ENCODE measurements around the genes ADORA3, DDX20 and MAGI3.

DNA sequence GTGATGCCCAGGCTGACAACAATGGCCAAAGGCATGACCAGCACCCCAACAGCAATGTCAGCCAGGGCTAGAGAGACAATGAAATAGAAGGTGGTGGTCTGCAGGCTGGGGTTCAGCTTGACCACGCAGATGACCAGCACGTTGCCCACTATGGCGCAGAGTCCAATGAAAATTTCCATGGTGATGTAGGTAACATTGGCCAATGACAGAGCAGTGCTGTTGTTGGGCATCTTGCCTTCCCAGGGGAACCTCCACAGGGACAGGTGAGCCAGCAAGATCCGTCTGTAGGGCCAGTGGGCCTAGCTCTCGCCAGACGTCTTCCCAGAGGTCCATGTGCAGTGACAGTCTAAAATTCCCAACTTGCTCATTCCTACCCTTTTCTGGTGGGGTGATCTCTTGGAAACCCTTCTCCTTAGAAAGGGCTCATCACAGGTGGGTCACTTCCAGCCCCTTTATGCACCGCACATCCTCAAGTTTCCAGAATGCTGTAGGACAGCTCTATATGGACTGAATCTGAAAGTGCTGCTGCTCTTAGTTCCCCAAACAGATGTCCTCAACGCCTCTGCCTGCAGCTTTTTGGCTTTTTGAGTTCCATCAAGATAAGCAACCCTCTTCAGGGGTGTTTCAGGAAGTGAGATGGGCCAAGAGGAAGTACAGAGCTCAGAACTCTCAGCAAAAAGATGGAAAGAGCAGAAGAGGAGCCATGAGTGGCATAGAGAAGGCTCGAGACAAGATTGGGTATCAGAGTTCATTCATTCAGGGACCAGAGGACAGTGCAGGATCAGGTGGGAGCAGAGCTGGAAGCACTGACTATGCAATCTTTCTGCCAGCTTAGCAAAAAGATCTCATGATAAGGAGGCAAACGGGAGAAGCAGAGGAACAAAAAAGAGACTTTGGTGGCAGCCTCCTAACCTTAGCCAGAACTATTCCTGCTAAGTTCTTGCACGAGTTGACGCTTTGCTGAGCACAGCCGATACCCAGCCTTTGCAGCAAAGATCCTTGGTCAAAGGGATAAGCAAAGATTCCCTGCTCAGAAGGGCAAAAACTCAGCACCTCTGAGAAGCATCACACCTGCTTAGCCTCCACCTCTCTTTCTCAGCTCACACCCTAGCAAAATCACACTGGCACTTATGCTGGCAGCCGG is at the start of gene ADORA3:
ADORA3 (minus strand) TSS at position 509 of the 1,144 bp plus-strand sequence.
- PRO-cap: bidirectional peak, plus-strand start at position 672 of the sequence, minus-strand start at position 549 of the sequence

DNA sequence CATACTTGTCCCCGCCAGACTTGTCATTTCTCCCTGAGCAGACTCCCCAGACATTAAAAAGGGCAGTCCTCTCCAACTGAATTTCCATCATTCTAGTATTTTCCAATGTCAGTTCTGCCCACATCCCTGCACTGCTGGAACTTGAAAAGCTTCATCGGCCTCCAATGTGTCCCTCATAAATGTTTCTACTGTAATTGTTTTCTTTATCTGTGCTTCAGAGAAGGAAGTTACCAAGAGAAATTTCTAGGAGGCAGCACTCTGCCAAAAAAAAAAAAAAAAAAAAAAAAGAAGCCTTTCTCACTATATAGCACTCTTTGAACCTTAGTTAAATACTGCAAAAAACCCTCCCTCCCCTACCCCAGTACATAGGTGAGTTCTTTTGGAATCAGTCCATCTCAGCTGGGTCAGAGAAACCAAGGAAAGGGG is 1.4 kb upstream of the ADORA3 start:
- PRO-cap: no peak

- PRO-cap: no peak
Observed at GRCh38 chr1:111510118-111510524, 6.7 kb upstream of the ADORA3 start.

DNA sequence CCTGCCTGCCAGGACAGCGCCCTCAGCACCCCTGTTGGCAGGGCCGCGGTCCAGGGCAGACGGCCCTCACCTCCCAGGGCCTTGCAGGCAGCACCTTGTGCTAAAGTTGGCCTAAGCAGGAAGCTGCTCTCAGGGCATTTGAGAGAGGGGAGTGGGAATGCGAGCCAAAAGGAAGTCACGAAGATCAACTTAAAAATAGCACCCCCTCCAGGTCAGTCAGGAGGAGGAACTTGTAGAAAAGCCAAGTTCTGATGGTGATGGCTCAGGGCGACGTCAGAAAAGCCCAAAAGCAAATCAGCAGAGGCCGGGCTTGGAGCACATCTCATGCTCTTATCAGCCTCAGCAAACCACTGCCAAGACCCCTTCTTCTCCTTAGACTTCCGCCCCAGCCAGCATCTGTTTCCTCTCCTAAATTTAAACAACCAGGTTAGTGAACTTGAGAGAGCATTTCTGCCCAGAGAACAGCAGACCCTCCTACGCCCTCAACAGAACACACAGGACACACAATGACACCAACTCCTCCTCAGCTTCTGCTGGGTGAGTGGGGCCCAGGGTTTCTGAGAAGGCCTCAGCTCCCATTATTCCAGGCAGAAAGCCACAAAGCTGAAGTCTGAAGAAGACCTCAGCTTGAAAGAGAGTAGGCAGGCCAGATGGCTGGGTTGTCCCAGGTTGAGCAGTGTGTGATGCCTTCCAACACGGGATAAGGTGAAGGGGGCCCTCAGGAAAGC is 12.8 kb upstream of the ADORA3 start:
- PRO-cap: no peak

GRCh38 chr1:111592276-111593400 is 27.0 kb upstream of the RAP1A start:
- PRO-cap: no peak

DNA sequence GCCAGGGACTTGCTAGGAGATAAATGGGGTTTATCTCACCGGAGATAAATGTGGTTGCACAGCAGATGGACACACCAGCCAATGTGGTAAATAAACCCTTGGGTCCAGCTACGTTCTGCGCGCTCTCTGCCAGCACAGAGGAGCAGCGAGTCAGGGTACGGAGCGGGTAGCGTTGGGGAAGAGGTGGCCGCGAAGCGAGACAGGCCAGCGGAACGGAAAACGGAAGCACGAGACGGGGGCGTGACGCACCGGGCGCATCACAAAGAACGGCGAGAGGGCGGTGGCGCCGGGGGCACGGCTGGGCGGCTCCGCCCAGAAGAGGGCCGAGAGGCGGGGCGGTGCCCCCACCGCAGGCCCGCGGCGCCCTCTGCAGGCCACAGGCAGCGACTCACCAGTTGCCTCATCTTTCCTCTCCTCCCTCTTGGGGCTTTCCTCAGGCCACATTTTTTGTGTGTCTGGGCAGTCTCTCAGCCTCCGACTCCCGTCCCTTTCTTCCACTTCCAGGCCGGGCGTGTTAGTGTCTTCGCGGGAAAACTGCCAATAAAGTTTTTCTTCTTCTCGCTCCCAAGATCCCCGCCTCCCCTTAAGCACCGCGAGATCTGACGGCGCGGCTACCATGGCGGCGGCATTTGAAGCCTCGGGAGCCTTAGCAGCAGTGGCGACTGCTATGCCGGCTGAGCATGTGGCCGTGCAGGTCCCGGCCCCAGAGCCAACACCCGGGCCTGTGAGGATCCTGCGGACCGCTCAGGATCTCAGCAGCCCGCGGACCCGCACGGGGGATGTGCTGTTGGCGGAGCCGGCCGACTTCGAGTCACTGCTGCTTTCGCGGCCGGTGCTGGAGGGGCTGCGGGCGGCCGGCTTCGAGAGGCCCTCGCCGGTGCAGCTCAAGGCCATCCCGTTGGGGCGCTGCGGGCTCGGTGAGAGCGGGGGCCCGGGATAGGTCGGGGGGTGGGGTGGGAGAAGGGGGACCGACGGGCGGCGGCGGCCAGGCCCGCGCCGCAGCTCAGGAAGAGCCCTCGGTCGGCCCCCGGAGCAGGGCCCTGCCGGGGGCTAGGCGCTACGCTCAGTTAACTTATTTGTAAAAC is at the start of gene DDX20:
DDX20 (plus strand) TSS at position 593 of the 1,085 bp plus-strand sequence.
- PRO-cap: bidirectional peak, plus-strand start at position 595 of the sequence, minus-strand start at position 221 of the sequence

DNA sequence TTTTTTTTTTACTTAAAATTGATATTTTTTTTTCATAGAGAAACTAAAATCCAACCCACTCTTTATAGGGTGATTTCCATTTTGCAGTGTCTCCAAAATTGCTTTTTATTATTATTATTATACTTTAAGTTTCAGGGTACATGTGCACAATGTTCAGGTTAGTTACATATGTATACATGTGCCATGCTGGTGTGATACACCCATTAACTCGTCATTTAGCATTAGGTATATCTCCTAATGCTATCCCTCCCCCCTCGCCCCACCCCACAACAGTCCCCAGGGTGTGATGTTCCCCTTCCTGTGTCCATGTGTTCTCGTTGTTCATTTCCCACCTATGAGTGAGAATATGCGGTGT is 197.0 kb upstream of the CTTNBP2NL start:
- PRO-cap: unidirectional peak, minus-strand start at position 99 of the sequence

- PRO-cap: no peak
Observed at GRCh38 chr1:112624650-112625781, 5.4 kb downstream of the CAPZA1 start.

GRCh38 chr1:112697893-112698291 is 9.0 kb downstream of the RHOC start:
- PRO-cap: no peak

DNA sequence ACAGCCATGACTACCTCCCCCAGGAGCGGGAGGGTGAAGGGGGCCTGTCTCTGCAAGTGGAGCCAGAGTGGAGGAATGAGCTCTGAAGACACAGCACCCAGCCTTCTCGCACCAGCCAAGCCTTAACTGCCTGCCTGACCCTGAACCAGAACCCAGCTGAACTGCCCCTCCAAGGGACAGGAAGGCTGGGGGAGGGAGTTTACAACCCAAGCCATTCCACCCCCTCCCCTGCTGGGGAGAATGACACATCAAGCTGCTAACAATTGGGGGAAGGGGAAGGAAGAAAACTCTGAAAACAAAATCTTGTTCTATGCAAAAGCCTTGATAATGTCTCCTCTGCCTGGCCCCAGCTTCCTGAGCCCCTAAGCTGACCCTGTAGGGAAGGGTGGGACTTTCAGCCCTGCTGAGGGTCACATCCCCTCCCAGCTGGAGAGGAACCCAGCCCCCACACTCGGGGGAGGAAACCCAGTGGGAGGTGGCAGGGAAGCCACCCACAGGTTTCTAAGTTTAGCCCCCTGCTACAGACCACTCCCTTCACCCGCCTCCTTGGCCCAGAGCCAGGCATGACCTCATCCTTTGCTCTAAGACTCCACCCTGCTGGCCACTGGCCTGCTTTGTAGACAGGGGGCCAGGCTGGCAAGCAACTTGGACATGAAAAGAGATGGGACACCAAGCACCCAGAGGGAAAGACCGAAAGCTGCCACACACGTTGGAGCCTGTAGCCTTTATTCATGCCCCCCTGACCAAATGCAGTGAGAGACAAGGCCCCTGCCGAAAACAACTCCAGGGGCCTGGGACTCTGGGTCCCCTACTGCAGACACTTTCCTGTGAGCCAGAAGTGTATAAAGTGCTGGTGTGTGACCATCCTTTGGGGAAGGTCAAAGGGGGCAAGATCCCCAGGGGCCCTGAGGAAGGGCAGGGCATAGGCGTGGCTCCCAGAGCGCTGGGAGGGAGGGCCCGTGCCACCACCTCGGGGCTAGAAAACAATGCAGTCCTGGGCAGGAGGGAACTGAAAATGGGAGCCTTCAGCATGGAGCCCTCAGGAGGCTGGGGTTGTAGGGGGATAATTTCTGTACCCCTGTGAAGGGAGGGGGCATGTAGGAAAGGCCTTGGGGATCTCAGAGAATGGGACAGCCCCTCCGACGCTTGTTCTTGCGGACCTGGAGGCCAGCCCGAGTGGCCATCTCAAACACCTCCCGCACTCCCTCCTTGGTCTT is 6.1 kb downstream of the RHOC start:
- PRO-cap: unidirectional peak, plus-strand start at position 65 of the sequence; unidirectional peak, minus-strand start at position 77 of the sequence; unidirectional peak, minus-strand start at position 128 of the sequence; bidirectional peak, plus-strand start at position 623 of the sequence, minus-strand start at position 163 of the sequence

GRCh38 chr1:112935722-112936324 is 20.2 kb downstream of the SLC16A1 start:
- PRO-cap: no peak

DNA sequence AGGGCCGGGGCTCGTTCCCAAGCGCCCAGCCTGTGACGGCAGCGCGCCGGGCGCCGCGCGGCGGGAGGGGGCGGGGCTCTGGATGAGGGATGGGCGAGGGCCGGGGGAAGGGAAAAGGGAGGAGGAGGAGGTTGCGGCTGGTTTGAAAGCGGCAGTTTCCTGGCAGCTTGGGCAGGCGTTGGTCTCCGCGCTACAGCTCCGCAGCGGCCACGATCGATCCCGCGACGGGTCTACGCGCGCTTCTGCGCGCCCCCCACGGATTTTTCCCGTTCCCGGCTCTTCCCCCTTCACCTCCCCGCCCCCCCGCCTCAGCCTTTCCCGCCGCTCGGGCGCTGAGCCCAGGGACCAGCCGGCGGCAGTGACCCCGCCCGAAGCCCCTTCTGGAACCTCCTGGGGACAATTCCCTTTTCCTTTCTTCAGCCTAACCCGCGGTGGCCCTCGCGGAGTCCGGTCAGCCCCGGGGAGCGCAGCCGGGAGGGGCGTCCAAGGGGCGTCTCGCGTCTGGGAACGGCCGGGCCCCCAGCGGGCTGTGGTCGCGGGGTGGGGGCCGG is at the start of gene MAGI3:
MAGI3 (plus strand) TSS at position 154 of the 551 bp plus-strand sequence.
- PRO-cap: bidirectional peak, plus-strand start at position 113 of the sequence, minus-strand start outside the sequence

DNA sequence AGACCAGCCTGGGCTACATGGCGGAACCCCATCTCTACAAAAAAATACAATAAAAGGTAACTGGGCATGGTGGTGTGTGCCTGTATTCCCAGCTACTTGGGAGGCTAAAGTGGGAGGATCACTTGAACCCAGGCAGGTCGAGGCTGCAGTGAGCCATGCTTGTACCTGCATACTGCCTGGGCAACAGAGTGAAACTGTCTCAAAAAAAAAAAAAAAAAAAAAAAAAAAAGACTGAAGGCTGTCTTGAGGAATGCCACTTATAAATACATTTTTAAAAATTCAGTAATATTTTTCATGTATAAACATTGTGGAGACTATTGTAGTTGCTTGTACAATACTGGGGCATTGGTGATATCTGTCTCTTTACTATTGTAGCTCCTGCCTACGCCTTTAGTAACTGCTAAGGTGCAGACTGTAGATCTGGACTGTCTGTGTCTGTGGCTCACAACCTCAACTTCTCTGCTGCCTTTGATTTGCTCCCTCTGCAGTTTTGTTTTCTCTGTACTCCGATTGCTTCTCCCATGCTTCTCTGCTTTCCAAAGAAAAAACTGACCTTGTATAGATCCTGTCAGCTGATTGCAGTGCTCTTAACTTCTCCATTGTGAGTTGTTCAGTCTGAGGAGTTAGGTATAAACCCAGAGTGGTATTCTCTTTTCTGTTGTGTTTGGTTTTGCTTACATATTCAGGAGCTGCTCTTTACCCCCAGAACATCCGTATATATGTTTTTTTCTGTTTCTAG is 15.1 kb downstream of the MAGI3 start:
- PRO-cap: no peak

DNA sequence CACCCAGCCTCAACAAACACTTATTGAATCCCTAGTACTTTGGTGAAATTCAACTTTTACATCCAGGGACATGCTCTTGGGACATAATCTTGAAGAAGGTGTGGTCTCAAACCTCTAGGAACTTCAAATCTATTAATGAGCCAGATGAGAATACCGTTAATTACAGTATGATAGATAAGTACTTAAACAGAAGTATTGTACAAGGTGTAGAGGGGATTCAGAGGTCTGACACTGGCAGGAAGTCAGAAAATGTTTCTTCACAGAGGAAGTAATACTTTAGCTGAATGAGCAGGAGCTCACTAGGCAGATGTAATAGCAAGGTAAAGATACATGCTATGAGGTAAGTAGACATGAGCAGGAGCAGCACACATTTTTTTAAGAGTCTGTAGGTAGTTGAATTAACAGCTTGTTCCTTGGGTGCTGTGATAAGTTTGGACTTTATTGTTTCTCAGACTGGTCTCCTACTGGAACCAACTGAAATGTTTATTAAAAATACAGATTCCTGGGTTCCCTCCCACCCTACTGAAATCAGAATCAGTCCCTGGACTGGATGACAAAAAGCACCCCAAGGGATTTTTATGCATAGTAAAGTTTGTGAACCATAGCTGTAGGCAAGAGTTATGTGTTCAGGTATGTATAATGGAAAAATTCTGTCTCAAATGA is 1.1 kb downstream of the AP4B1 start:
- PRO-cap: no peak

DNA sequence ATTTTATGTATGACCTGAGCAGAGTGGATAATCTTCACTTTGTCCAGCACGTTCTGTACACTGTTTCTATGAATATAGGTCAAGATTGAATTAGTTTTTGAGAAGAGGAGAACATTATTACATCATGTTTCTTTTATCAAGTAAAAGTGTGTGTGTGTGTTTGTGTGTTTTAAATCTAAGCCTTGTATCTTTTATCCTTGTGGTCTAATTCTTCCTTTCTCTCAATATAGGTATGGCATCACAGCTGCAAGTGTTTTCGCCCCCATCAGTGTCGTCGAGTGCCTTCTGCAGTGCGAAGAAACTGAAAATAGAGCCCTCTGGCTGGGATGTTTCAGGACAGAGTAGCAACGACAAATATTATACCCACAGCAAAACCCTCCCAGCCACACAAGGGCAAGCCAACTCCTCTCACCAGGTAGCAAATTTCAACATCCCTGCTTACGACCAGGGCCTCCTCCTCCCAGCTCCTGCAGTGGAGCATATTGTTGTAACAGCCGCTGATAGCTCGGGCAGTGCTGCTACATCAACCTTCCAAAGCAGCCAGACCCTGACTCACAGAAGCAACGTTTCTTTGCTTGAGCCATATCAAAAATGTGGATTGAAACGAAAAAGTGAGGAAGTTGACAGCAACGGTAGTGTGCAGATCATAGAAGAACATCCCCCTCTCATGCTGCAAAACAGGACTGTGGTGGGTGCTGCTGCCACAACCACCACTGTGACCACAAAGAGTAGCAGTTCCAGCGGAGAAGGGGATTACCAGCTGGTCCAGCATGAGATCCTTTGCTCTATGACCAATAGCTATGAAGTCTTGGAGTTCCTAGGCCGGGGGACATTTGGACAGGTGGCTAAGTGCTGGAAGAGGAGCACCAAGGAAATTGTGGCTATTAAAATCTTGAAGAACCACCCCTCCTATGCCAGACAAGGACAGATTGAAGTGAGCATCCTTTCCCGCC is 11.3 kb downstream of the HIPK1 start:
- PRO-cap: no peak

DNA sequence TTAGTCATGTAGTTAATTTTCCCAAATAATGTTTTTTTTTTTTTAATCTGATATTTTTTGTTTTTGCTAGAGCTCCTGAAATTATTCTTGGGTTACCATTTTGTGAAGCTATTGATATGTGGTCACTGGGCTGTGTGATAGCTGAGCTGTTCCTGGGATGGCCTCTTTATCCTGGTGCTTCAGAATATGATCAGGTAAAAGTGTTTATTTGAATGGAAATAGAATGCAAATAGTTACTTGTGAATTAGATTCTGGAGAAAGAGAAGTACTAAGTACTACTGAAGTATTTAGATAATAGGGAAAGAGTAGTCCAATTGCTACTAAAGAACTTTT is 23.5 kb downstream of the HIPK1 start:
- PRO-cap: no peak

GRCh38 chr1:114251177-114251564 is 97.5 kb upstream of the SYT6 start:
- PRO-cap: no peak

- PRO-cap: no peak
Observed at GRCh38 chr1:114399164-114399678, 111.8 kb downstream of the TRIM33 start.

DNA sequence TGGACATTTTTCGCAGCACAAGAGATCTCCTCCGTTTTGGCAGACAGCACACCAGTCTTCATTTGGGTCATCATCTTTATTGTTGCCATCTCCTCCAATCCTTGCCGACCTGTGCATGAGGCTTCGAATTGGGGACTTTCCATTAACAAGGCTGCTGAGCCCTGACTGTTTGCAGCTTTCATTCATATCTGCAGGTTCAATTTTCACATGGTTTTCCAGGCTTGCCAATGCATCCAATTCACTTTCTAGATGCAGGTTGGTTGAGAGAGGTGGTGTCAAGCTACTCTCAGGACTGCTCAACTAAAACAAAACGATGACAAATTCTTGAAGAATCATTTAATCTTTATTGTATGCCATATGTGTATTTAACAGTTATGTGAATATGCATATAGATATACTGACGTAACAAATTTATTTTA is 105.5 kb downstream of the TRIM33 start:
- PRO-cap: no peak

DNA sequence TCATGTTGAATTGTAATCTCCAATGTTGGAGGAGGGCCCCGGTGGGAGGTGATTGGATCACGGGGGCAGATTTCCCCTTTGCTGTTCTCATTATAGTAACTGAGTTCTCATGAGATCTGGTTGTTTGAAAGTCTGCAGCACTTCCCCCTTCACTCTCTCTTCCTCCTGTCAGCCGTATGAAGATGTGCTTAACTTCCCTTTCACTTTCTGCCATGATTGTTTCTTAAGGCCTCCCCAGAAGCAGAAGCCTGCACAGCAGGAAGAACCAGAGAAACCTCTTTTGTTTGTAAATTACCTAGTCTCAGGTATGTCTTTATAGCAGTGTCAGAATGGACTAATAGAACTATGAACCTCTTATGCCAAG is 28.4 kb downstream of the TRIM33 start:
- PRO-cap: no peak

Data from fallopian tube (tissue), 1 donor.